Mucosa of descending colon (tissue), 1 donor: ENCODE measurements around a stretch of chr14.

GRCh38 chr14:49966112-49967081 lies 73.5 kb downstream of the ARF6 start:
- PRO-cap, result bidirectional peak, plus-strand start at chr14:49966729, minus-strand start at chr14:49966584

GRCh38 chr14:49992776-49993367 lies 100.0 kb downstream of the ARF6 start:
- PRO-cap, result bidirectional peak, plus-strand start at chr14:49993223, minus-strand start at chr14:49993113

DNA sequence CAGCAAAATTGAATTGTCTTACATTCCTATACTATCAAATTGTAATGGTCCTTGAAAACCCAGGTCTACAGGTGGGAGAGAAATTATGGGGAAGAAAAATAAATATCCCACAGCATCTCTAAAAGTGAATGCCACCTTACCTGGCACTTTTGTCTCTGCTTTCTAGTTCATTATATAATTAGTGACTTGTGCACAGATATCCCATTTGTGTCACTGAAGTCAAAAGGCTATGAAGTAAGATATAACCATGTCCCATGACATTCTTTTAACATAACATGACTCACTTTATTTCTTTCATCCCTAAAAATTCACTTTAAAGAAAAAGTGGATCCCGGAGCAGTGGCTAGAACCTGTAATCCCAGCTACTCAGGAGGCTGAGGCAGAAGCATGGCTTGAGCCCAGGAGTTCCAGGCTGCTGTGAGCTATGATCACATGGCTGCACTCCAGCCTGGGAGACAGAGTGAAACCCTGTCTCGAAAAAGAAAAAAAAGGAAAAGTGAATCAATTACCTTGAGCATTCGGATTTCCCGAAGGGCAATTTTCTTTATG lies 1.4 kb downstream of the CDKL1 start:
- PRO-cap, result no peak

DNA sequence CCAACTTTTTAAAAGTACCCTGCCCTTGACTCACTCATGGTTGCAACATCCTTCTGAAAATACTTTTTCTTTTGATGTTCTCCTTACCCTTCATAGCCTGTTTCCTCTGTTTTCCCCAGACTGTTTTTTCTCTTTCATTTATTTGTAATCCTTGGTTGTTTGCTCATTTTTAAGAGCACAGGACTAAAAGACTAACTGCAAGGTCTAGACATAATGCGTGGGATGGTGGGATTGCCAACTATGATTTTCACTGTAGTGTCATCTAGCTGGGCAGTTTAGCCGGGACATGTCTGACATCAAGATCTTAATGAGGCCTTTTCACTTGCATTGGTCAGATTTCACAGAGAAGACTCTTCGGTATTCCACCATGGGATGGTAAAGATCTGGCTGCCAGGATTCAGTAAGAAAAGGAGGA lies 21.3 kb upstream of the CDKL1 start:
- PRO-cap, result no peak

DNA sequence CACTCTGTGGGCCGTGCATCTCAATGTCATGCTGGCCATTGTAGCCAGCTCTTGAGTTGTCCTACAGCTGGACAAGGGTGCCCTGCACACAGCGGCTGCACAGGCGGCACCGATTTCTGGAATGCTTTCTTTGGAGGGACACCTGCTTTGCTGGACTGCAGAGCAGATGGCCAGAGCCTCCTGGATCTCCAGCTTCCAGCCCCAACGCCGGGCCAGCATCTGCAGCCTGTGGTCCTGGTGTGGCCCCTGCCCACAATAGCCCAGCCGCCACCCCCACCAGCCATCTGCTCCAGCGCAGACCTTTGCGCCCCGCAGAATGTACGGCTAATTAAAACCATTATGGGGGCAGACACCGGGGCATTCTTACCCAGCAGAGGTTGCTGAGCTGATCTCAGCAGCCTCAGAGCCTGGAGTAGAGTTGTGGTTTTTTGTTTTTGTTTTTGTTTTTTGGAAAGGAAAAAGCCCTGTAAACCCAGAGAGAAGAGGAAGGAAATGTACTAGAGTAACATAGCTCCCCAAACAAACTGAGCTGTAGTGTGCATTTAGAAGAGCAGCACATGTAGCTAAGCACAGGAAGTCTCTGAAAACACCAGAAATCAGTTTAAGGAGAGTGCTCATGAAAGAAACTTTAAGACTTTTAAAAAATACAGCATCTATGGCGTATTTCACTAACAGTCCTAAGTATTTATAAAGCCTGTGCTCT lies 45.8 kb downstream of the NIN start:
- PRO-cap, result no peak

DNA sequence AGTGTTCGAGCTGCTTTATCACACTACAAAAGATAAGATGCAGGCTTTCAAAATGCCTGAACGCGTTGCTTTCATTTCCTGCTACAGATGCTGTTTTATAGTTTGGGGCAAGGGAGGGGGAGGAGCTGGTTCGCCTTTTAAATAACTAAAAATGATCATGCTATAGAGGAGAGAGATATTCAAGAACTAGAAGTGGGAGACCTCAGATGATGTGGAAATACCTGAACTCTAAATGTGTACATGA lies 38.8 kb downstream of the NIN start:
- PRO-cap, result no peak

DNA sequence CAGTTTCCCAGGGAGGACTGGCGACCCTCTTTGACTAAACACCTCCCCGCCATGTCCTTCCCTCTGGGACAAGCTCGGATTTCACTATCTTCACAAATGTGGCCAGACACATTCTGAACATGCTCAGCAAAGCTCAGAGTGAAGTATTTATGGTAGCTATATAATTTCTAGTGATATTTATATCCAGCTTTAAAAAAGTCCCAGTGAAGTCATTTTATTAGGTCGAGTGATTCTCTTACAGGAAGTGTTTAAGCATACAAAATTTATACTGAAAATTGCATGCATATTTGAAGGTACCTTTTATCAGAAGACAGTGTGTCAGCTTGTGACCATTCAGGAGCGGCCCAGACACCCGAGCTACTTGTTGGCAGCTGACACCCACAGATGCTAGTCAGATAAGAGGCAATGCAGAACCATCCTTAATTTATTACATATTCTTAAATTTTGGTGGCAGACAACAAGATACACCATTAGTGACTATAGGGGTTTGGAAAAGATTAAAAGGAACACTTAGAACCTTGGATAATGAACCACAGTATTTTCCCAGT lies 36.7 kb downstream of the NIN start:
- PRO-cap, result no peak

DNA sequence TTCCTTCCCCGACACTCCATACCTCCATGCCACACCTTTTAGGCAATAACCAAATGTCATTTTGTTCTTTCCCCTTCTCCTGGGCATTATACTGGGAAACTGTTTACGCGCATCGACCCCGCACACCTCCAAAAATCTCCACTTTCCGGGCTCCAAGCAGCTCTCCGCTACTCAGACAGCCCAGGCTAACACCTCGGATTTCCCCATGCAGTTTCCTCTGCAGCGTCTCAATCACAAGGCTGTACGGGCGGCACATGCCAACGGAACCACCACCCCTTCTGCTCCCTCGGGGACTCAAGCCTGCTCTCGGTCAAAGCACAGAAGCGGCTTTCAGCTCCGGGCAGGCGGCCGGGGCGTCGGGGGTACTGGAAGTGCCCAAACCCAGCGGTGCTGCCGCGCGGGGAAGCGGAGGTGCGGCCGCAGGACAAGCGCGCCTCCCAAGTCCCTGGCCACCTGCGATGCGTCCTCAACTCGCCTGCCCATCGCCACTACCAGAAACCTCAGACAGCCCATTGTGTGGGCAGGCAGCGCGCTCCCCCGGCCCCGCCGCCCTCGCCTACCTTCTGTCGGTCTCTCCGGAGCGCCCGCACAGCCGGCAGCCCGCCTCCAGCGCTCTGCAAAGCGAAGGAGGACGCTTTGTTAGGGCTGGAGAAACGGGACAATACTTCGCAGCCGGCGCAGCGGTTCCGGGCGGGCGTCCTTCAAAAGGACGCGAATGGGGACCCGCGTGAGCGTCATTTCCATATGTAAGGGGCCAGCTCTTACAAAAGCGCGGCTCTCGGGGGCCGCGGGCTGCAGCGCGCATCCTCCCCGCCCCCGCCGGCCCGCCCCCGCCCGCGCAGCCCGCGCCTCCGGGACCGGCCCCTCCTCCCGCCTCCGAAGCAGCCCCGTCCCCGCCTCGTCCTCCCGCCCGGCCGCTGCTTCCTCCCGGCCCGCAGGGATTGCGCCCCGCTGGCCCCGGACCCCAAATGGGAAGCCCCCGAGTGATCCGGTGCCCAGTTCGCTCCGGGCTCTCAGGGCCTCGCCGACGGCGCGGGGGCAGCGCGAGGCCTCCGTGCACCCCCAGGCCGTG lies 722 bp downstream of the NIN start:
- PRO-cap, result bidirectional peak, plus-strand start at position 318 of the sequence, minus-strand start at position 207 of the sequence; bidirectional peak, plus-strand start at position 884 of the sequence, minus-strand start at position 717 of the sequence

DNA sequence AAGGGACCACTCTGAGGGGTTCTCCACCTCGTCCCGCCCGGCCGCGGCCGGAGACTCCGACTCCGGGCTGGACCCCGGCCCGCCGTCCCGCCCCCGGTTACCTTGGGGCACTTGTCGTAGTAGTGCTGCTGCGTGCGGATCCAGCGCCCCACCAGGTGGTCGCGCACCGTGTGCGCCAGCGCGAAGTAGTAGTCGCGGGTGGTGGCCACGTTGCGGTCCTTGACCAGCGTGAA lies 307 bp downstream of the PYGL start:
- PRO-cap, result no peak

- PRO-cap, result no peak
Observed at GRCh38 chr14:50955360-50956167, 11.3 kb upstream of the PYGL start.

GRCh38 chr14:50961584-50962214 lies 17.4 kb upstream of the PYGL start:
- PRO-cap, result no peak

- PRO-cap, result no peak
Observed at GRCh38 chr14:51006688-51007065, 62.4 kb upstream of the PYGL start.

- PRO-cap, result no peak
Observed at GRCh38 chr14:51866122-51866703, 5.8 kb downstream of the GNG2 start.

- PRO-cap, result no peak
Observed at GRCh38 chr14:51910061-51910540, 49.7 kb downstream of the GNG2 start.

- PRO-cap, result no peak
Observed at GRCh38 chr14:52011421-52012025, 22.2 kb downstream of the RTRAF start.

DNA sequence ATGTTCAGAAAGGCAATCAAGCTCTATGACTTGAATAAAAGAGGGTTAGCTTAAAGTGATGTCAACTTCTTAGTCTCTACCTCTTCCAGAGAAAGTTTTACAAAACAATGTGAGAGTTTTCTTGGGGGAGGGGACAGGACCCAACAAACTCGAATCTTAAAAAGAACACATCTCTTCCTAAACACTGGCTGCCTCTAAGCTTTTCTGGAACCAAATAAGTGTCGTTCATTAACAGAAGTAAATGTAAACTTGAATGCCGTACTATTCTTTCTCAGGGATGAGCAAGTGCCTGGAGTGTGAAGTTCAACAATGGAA lies 23.9 kb downstream of the RTRAF start:
- PRO-cap, result no peak

GRCh38 chr14:52951998-52952809 lies 1.4 kb upstream of the FERMT2 start:
- PRO-cap, result no peak

DNA sequence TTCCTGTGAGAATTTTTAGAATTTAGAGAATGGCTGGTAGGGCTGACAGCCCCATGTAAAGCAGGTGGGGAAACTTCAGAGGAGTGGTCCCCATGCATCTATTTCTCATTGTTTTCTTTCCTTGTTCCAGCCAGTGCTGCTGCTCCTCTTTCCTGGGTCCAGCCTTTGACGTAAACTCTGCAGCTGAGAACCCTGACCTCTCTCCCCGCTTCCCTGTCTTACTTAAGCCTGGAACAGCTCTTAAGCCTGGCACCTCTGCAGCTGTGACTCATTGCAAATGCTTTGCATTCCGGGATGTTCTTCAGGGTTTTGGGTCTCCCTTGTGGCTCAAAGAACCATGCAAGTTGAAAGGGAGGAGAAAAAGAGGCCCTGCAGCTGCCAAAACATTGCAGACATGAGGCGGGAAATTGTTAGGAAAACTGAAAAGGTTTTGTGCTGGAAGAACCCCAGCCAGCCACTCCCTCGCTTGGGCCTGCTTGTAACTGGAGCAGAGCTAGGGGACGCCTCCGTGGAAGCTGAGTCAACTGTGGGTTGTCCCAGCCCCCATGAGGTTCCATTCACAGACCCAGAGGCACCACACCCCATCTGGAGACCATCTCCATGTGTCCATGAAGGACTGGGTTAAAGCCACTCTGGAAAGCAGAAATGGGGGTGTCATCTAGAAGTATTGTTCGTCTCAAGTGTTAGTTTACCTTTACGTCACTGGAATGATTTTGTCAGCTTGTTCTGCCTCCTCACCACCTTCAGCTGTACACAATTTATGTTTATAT lies 60.2 kb upstream of the FERMT2 start:
- PRO-cap, result no peak

- PRO-cap, result no peak
Observed at GRCh38 chr14:53149721-53150053, 3.4 kb downstream of the DDHD1 start.

DNA sequence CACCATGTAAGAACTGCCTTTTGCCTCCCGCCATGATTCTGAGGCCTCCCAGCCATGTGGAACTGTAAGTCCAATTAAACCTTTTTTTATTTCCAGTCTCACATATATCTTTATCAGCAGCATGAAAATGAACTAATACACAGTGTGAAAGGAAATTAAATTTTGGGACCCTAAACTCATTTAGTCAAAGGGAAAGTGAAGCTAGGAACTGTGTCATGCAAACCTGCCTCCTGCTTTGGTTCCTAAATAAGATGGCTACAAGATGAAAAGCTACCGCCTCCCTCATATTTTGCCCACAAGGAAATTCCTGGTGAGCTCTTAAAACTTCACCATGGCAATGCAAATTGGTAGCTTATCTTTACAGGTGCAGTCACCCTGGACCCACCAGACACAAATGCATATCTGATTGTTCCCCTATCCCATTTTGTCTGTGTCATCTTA lies 91.9 kb upstream of the DDHD1 start:
- PRO-cap, result no peak